HT1080 (cell line): ENCODE data around the gene KCNF1.

RAMPAGE:
- cytosol, long total RNA = no peak
- long total RNA = no peak
- nucleus, long total RNA = no peak
These were observed 25.4 kb downstream of the ODC1 start for GRCh38 chr2:10422674-10423273.

DNA sequence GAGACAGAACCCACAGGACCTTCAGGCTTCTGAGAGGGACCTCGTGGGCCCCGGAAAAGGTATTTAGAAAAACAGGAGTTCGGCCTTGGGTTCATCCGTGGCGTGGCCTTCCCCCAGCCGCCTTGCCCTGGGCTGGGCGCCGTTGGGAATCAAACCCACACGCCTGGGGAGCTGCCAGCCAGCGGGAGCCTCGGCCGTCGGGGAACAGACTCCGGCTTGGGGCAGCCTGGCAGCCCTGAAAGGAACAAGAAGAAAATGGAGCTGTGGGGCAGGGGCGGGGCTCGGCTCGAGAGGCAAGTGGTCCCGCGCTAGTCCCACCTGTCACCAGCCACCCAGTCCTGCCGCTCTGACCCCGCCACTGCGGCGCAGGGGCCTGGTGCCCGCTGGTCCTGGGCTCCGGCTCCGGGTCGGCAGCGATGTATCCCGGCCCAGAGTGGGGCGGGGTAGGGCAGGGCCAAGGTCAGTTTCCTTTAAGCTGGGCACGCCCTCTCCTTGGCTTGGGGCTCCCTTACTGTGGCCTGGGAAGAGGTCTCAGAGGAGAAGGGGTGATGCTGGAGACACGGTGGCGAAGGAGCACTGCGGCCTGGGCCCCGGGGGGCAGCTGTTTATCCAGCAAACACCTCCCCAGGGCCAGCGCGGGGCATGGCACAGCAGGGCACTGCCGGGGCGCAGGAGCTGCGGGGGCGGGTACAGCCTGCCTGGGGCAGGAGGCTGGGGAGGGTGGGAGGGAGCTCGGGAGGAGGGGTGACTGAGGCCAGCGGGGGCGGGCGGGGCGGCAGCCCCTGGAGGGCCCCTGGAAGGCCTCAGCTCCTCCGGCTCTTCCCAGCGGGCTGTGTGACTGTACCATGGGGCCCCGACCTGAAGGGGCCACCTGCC lies 15.7 kb downstream of the ODC1 start:
RAMPAGE:
- cytosol, long total RNA = no peak
- long total RNA = no peak
- nucleus, long total RNA = no peak

DNA sequence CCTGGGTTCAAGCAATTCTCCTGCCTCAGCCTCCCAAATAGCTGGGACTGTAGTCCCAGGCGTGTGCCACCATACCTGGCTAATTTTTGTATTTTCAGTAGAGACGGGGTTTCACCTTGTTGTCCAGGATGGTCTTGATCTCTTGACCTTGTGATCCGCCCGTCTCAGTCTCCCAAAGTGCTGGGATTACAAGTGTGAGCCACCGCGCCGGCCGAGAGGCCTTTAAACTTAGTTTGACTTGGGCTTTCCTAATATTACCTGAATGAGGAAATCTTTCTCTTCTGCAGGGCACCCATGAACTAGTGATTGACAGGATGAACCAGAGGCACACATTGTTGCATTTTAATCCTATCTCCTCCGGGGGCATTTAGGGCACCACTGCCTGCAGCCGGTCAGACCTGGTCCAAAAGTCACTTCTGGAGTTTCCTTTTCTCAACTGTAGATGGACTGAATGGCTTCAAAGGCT lies 37.4 kb downstream of the ATP6V1C2 start:
RAMPAGE:
- cytosol, long total RNA = no peak
- long total RNA = no peak
- nucleus, long total RNA = no peak

RAMPAGE:
- cytosol, long total RNA = no peak
- long total RNA = no peak
- nucleus, long total RNA = no peak
These were observed 27.8 kb downstream of the PDIA6 start for GRCh38 chr2:10784729-10785284.

GRCh38 chr2:10868799-10869387 lies 42.8 kb upstream of the KCNF1 start:
RAMPAGE:
- cytosol, long total RNA = no peak
- long total RNA = no peak
- nucleus, long total RNA = no peak

DNA sequence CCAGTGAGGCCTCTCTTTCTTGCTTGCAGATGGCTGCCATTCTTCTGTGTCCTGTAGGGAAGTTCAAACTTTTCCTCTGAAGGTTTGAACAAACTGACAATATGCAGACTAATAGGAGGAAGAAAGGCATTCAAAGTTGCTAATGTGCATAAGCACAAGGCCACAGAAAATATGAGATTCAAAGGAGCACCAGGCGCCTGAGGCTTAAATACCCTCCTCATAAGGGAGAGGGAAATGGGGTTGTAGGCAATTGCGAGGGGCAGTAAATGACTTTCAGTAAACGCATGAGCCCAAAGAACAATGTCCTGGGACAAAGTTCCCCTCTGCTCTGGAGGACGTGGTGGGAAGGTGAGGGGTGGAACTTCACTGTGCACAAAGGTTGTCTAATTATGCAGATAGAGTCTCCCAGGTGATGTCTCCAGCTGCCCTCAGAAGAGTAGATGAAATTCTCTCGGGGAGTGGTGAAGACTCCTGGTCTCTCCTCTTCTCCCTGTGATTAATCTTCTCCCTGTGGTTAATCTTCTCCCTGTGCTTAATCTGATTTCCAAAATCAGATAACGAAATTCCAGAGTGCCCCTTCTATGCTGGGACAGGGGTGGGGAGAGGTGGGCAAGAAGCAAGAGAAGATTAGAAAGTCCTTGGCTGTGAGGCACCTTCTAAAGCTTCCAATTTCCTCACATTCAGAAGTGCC lies 26.3 kb upstream of the KCNF1 start:
RAMPAGE:
- cytosol, long total RNA = no peak
- long total RNA = no peak
- nucleus, long total RNA = no peak

DNA sequence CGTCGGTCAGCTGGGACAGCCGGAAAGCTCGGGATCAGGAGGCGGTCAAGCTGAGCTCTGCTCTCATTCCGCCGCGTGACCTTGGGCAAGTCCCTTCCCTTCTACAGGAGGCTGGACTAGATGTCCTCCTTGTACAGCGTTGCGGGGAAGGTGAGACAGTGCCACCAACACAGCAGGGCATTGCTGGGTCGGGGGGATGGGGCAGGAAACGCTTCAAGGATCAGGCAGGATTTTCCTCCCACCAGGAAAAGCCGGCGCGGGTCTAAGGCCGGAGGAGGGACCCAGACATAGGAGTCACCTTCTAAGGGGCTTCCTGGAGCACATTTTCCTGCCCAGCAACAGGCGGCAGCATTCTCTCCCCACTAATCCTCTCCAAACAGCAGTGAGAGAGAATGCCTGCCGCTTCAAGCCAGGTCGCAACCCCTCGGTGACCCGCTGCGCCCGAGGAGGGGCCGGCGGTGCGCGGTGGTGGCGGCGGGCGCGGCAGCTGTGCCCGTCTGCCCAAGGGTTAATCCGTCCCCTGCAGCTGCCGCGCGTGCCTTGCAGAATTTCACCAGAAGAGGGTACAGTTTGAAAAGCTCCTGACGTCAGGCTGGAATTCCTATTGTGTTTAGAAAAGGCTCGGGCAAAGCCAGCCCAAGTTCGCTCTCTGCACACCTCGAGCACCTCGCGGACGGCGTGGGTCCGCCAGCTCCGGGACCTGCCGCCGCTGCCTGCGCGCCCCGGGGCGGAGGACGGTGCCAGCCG lies at the start of gene KCNF1:
TSS of gene KCNF1 (plus strand) at position 602 of the 747 bp plus-strand sequence.
RAMPAGE:
- cytosol, long total RNA = no peak
- long total RNA = no peak
- nucleus, long total RNA = no peak

DNA sequence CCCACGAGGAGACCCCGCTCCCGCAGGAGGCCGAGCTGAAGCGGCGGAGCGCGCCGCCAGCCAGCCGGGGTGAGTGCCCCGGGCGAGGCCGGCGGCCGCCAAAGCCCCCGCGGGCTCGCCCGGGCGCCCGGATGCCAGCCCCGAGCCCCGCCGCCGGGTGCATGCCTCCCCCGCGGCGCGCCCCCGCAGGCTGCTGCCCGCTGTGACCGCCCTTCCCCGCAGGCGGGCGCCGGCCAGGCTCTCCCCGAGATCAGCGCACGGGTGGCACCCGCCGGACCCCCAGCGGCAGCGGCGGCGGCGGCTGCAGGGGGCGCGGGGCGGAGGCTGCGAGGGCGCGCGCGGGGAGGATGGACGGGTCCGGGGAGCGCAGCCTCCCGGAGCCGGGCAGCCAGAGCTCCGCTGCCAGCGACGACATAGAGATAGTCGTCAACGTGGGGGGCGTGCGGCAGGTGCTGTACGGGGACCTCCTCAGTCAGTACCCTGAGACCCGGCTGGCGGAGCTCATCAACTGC lies 402 bp downstream of the KCNF1 start:
RAMPAGE:
- cytosol, long total RNA = no peak
- long total RNA = no peak
- nucleus, long total RNA = no peak

DNA sequence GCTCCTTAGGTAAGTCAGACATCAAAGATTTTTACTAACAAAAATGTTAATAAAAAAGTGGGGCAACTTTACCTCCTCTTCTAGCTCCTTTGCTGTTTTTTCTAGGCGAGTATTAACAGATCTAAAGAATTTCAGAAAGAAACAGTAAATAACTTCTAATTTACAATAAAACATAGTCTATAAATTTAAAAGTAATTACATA lies 60.7 kb downstream of the SLC66A3 start:
RAMPAGE:
- cytosol, long total RNA = no peak
- long total RNA = no peak
- nucleus, long total RNA = no peak

DNA sequence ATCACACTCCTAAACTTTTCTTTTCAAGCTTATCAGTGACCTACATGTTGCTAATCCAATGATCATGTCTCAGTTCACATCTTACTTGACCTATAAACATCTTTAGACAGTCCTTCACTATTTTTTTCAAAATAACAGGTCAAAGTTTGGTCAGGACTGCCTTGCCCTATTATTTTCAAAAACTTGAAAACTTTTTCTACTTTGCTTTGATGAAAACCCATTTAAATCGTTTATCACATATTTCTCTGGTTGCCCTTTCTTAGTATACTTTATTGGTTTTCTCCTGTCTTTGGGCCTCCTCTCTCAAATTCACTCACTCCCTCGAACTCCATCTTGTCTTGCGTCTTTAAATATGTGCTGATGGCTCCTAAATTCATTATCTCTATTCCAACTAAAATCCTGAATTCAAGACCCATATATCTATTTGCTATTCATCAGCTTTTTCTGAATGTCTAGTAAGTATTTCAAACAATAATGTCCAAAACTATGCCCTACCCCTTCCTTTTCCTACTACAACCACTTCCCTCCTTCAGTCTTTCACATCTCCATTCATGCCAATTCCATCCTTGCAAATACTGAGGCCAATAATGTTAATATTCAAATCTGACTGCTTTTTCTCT lies 40.5 kb downstream of the ROCK2 start:
RAMPAGE:
- cytosol, long total RNA = no peak
- long total RNA = no peak
- nucleus, long total RNA = no peak

GRCh38 chr2:11377863-11378472 lies 33.5 kb upstream of the ROCK2 start:
RAMPAGE:
- cytosol, long total RNA = no peak
- long total RNA = no peak
- nucleus, long total RNA = no peak

DNA sequence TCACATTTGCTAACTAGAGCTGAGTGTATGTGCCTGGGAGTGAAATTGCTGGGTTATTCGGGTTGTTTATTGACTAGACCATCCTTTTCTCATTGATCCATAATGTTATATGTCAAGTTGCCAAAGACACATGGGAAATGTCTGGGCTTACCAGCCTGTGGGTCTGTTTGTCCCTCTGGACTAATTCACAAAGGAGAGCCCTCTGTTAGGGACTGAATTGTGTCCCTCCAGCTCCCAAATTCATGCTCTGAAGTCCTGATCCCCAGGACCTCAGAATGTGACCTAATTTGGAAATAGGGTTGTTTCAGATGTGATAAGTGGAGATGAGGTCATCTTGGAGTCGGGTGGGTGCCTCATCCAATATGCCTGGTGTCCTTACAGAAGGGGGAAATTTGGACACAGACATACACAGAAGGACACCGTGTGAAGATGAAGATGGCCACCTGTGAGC lies 41.3 kb upstream of the ROCK2 start:
RAMPAGE:
- cytosol, long total RNA = no peak
- long total RNA = no peak
- nucleus, long total RNA = no peak

GRCh38 chr2:11542375-11543096 lies 8.7 kb downstream of the GREB1 start:
RAMPAGE:
- cytosol, long total RNA = no peak
- long total RNA = no peak
- nucleus, long total RNA = no peak

GRCh38 chr2:11551633-11551992 lies 17.8 kb downstream of the GREB1 start:
RAMPAGE:
- cytosol, long total RNA = no peak
- long total RNA = no peak
- nucleus, long total RNA = no peak

DNA sequence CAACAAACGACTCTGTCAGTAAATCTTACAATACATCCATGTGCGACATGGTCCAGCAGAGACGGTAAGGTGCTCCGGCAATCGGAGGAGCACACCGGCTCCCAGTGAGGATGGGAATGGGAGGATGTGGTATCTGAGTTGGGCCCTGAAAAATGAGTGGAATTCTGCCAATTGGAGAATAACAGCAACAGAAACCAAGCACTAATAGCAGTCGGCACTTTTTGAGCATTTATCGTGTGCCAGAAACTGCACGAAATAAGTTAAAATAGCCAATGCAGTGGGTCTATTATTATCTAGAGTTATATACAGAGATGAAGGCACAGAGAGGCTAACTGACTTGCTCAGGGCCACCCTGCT lies 35.5 kb downstream of the GREB1 start:
RAMPAGE:
- cytosol, long total RNA = no peak
- long total RNA = no peak
- nucleus, long total RNA = no peak

DNA sequence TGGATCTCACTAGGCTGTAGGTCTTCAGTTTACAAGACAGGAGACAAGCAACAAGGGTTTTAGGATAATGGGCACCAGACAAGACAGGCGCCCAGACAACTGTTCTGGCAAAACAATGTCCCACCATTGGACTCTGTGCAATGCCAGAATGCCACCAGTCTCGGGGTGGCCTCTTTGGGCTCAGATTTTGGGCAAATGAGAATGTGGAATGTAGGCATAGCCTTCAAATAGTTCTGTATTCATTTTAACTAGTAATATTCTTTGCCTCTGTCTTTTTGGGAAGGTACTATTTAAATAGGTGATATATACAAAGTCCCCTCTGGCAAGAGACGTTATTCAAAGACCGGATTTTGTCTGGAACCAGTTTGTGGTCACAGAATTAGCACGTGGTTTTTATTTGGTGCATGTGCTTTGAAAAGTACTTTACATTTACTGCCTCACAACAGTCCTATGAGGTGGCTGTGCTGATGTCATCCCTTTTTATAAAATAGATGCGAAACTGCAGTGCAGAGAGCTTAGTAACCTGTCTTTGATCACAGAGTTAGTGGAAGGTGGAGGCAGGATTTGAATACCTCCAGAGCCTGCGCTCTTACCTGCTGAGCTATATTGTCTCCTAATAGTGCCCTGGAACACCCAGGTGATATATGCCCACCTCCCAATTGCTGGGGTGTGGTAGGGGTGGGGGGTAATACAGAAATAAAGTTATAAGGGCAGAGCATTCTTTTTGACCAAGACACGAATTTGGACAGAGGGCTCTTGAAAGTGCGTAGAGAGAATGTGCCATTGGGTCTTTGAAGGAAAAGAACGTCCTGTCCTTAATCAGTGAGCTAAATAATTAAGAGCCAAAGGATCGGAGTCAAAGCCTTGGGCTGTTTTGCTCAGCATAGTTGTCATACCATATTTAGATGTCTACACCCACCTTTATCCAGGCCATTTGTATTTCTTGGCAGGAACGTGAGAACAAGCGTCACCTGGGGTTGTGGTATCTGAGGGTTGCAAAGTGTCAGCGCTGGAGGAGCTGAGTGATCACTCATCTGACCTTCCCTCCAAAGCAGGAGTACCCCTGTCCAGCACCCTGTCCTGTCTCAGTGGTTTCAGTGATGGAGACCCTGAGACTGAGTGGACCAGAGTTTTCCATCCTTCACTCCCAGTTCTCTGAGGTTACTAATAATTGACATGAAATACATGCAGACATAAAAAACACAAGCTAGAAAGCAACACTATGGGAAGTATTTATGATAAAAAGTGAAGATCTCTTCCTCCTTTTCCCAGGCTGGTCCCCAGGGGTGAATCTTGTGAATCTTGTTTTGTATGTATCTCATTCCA lies 4.2 kb downstream of the LPIN1 start:
RAMPAGE:
- cytosol, long total RNA = no peak
- long total RNA = no peak
- nucleus, long total RNA = no peak

RAMPAGE:
- cytosol, long total RNA = no peak
- long total RNA = no peak
- nucleus, long total RNA = no peak
These were observed 80.2 kb downstream of the LPIN1 start for GRCh38 chr2:11826235-11827380.

DNA sequence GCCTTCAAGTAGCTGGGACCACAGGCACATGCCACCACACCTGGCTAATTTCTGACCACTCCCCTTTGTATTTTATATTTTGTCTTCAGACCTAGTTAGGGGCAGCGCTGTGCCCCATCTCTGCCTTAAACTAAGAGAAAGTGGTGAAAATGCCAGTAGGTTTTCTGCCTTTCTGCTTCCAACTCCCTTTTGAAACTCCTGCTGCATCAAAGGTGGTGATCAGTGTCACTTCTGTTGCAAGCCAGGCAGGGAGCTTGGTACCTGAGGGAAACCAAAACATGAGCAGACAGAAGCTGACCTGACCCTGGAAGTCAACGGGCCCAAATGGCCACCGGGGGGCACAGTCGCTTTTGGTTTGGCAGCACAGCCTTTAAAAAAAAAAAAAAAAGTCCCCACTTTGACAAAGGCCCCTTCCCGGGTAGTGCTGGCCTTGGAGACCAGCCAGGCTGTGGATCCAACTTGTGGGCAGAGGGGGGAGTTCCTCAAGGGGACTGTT lies 82.7 kb downstream of the LPIN1 start:
RAMPAGE:
- cytosol, long total RNA = no peak
- long total RNA = no peak
- nucleus, long total RNA = no peak

RAMPAGE:
- cytosol, long total RNA = no peak
- long total RNA = no peak
- nucleus, long total RNA = no peak
These were observed 120.6 kb downstream of the LPIN1 start for GRCh38 chr2:11867035-11867411.

RAMPAGE:
- cytosol, long total RNA = no peak
- long total RNA = no peak
- nucleus, long total RNA = no peak
These were observed 260.8 kb downstream of the LPIN1 start for GRCh38 chr2:12007280-12007625.